HTERT-HM (cell line): Measurements from ENCODE around the gene NSMCE4A.

- RRBS, result no CpG with 5 or more reads among the region's 11 CpGs
These were observed 111.4 kb downstream of the GRK5 start for GRCh38 chr10:119318586-119319300.

- RRBS, result no CpG with 5 or more reads among the region's 6 CpGs
These were observed 143.2 kb downstream of the GRK5 start for GRCh38 chr10:119350581-119351059.

GRCh38 chr10:119378452-119379133, 163.9 kb downstream of the RGS10 start:
- RRBS, result no CpG with 5 or more reads among the region's 28 CpGs

DNA sequence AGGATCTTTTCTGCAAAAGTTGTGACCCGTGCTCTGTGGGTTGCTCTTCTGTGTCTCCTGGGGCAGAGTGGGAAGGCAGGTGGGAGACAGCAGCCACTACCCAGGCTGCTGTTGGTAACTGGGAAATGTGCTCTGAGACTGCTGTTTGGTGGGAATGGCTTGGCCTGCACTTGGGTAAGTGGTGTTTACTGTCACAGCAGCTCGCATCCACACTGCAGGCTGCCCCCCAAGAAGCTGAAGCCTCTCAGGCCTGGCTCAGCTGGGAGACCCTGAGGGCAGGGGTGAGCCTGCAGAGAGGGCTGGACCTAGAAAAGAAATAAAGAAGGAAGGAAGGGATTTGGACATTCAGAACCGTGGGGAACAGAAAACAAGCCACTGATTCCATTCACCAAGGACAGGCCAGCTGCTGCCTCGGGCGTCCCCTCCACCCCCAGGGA, 121.0 kb downstream of the RGS10 start:
- RRBS, result no CpG with 5 or more reads among the region's 5 CpGs

DNA sequence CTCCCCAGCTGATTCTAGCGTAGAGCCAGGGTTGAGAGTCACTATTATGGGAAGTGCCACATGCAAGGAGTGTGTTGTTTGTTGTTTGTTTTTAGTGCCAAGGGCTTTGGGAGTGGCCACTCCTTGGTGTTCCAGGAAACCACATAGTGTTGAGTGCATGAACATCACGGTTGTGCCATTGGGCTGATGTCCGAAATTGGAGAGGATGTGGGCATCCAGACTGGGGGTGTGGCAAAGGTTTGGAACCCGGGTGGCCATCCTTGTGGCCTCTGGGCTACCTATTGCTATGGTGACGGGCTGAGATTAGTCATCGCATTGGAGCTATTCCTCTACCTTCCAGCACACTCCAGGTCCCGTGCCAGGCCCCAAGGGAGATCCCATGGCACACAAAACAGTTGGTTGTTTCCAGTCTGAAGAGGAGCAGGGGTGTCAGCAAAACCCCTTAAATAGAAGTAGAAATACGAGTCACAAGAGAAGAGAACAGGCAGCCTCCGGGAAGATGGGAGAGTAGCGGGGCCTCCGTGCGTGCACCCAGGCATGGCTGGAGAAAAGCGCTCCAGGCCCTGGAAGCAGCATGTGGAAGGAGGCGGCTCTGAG, 92.4 kb downstream of the RGS10 start:
- RRBS, result no CpG with 5 or more reads among the region's 14 CpGs

DNA sequence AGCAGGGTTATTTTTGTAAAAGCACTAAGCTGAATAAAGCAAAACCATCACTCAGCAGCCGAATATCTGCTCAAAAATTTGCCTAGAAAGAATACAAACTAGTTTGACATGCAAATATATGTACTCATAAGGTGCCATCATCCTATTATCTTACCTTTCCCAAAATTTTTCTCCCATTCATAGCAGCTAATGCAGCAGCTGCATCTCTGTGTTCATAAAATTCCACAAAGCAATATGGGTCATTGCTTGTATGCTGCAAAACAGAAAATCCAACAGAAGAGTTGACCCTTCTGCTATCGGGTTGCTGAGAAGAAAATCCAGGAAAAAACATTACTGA, 14.5 kb downstream of the TIAL1 start:
- RRBS, result no CpG with 5 or more reads among the region's 2 CpGs

GRCh38 chr10:119657655-119658100, 6.5 kb downstream of the BAG3 start:
- RRBS, result no CpG with 5 or more reads among the region's 7 CpGs

DNA sequence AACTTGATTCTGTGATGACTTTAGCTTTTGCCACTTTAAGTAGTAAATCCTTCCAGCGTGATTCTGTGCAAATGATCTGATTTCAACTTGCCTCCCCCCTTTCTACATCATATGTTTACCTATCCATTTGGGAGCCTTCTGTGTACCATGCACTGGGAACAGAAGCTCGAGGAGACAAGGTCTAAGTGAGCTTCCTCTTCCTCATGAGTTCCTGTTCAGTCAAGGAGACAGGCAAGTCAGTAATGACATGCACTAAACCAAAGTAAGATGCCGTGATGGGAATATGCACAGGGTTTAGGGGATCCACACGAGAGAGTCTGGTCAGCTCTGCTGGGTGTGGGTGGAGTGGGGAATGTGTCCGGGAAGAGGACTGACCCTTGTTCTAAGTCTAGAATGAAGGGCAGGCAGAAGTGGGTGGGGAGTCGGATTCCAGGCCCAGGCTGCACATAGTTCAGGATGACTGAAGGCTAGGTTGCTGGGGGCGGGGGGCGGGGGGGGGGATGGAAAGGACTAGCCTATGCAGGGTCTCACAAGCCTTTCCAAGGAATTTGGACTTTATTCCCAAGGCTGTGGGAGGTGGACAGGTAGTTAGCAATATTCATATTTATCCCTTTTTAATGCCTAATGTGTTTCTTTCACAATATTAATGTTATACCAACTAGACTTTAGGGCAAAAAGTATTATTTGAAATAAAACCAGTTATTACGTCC, 17.5 kb downstream of the INPP5F start:
- RRBS, result no CpG with 5 or more reads among the region's 9 CpGs

GRCh38 chr10:119761176-119761766, 35.4 kb downstream of the INPP5F start:
- RRBS, result no CpG with 5 or more reads among the region's 4 CpGs

DNA sequence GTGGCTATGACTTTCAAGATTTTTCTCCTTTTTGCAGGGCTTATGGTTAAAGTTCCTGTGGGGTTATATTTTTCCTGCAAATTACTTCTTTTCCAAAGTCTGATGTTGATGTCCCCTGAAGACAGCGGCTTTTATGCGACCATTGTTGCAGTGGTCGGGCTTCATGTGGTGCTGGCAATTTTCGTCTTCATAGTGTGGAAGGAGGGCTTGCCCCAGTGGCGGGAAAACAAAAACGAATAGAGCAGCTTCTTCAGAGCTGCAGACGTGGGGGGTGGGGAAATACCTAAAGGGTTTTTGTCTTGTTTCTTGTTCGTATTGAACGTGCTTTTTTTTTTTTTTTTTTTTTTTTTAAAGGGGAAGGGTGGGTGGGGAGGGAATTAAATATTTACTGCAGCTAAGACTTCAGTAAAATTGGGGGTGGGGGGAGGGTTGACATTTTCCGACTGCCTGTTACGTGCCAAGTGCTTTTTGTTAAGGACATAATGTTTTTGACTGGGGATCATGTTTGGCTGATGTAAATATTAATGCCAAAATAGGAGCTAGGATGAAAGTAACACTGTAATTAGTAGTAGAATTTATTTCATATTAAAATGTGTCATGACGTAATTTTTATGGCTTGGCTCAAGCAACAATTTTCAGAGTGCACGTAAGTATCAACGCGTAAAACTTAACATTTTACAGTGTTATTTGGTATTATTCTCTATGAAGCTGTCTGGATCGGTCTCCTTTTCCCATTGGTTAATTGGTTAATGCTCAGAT, 53.6 kb downstream of the MCMBP start:
- RRBS, result no CpG with 5 or more reads among the region's 16 CpGs

- RRBS, result no CpG with 5 or more reads among the region's 4 CpGs
These were observed 15.5 kb downstream of the MCMBP start for GRCh38 chr10:119857166-119857573.

DNA sequence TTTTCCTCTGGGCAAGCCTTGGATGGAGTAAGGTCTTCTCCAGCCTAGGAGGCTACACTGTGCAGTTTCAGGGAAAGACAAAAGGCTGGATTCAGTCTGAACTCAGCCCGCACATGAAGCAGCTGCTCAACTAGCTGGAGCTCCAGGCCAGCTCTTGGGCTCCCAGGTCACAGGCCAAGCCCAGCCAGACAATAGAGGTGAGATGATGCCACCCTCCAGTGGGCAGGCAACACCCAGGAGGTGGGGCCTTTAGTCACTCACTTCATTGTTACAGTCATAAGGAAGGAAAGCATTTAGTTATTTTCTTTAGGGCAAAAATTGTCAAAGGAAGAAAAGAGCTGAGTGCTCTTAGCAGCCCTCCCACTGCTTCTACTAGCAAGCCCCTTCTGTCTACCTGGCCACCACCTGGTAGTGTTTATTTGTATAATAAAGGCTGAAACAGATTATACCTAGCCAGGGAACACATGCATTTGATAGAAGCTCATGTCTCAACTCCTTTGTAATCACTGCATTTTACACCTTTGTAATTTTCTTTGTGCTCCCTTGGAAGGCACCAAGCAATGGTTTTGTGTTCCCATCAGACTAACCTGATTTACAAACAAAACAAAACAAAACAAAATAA, 253.5 kb downstream of the WDR11 start:
- RRBS, result no CpG with 5 or more reads among the region's 1 CpG

DNA sequence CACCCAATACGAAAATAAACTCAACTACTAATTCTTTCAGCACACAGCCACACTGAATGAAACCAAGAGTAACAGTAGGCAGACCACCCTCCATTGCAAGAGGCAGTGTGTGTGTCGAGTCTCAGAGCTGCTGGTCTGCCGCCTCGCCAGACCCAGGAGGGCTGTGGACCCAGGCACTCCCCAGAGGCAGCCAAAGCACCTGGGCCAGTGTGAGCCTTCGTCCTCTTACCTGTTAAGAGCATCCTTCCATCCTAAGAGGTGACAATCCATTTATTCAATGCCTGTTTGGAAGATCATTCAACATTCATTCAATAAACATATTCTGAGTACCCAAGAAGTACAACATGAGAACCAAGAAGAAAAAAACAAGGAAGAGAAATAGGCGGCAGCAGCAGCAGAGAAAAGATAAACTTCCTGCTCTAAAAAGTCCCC, 238.7 kb downstream of the FGFR2 start:
- RRBS, result no CpG with 5 or more reads among the region's 6 CpGs

- RRBS, result no CpG with 5 or more reads among the region's 6 CpGs
These were observed 94.5 kb downstream of the FGFR2 start for GRCh38 chr10:121503602-121504192.

GRCh38 chr10:121595723-121597013, 2.1 kb downstream of the FGFR2 start:
- RRBS, result no CpG with 5 or more reads among the region's 40 CpGs

- RRBS, result 1% methylated on average over 15 of the region's 55 CpGs
These were observed at the start of gene NSMCE4A for GRCh38 chr10:121974972-121975451. TSS of gene NSMCE4A (minus strand) at chr10:121975217.

DNA sequence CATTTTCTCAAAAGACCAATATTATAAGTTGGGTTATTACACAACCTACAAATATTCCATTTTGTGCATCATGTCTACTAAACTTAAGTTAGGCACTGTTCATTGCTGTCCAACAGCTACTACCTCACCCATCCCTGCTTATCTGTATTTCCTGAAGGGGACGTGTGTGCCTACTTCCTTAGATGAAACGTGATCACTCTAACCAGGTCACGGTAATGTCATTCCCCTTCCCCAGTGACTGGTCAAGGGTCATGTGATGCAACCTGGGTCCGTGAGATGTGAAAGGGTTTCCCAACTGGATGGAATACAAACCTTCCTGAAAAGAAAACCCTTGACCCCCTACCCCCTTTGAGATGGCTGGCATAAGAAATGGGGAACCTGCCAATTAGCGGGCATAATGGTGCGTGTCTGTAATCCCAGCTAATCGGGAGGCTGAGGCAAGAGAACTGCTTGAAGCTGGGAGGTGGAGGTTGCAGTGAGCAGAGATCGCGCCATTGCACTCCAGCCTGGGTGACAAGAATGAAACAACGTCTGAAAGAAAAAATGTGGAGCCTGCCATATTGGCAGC, 1.7 kb upstream of the NSMCE4A start:
- RRBS, result no CpG with 5 or more reads among the region's 10 CpGs

DNA sequence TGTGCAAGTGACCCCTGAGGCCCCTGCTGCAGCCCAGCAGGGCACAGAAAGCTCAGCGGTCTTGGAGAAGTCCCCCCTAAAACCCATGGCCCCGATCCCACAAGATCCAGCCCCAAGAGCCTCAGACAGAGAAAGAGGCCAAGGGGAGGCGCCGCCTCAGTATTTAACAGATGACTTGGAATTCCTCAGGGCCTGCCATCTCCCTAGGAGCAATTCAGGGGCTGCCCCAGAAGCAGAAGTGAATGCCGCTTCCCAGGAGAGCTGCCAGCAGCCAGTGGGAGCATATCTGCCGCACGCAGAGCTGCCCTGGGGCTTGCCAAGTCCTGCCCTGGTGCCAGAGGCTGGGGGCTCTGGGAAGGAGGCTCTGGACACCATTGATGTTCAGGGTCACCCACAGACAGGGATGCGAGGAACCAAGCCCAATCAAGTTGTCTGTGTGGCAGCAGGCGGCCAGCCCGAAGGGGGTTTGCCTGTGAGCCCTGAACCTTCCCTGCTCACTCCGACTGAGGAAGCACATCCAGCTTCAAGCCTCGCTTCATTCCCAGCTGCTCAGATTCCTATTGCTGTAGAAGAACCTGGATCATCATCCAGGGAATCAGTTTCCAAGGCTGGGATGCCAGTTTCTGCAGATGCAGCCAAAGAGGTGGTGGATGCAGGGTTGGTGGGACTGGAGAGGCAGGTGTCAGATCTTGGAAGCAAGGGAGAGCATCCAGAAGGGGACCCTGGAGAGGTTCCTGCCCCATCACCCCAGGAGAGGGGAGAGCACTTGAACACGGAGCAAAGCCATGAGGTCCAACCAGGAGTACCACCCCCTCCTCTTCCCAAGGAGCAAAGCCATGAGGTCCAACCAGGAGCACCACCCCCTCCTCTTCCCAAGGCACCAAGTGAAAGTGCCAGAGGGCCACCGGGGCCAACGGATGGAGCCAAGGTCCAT, 94.5 kb downstream of the TACC2 start:
- RRBS, result no CpG with 5 or more reads among the region's 15 CpGs

- RRBS, result 38% methylated on average over 6 of the region's 12 CpGs
These were observed 96.7 kb downstream of the TACC2 start for GRCh38 chr10:122085409-122086222.

DNA sequence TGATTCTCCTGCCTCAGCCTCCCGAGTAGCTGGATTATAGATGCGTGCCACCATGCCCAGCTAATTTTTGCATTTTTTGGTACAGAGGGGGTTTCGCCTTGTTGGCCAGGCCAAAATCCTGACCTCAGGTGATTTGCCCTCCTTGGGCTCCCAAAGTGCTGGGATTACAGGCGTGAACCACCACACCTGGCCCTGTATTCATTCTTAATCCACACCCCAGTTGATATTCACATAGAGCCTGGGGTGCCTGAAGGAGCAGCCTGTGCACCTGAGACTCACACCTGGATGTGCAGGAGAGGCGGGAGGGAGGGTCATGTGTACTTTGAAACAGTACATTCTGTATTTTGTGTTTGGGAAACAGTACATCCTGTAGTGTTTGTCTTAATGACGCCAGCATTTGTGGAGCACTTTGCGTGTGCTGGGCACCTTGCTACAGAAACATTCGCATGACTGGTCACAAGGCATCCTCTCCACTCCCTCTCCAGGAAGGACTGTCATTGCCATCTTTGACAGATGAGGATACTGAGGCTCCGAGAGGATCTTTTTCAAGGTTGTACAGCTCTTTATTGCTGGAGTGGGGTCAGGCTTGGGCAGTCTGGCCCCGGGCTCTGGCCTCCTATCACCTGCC, 132.0 kb downstream of the TACC2 start:
- RRBS, result no CpG with 5 or more reads among the region's 10 CpGs